ENCODE results near the genes LGALS3 and DLGAP5.

- PRO-cap: bidirectional peak, plus-strand start at chr14:53217919, minus-strand start at chr14:53217814
These were observed 64.4 kb upstream of the DDHD1 start for GRCh38 chr14:53217369-53218118.

GRCh38 chr14:53608392-53608935 lies 348.2 kb downstream of the BMP4 start:
- PRO-cap: no peak

- PRO-cap: no peak
These were observed 33.8 kb upstream of the CDKN3 start for GRCh38 chr14:54362972-54363446.

- PRO-cap: no peak
These were observed 7.7 kb downstream of the SAMD4A start for GRCh38 chr14:54574544-54575015.

- PRO-cap: no peak
These were observed 130.0 kb downstream of the GCH1 start for GRCh38 chr14:54772667-54772948.

DNA sequence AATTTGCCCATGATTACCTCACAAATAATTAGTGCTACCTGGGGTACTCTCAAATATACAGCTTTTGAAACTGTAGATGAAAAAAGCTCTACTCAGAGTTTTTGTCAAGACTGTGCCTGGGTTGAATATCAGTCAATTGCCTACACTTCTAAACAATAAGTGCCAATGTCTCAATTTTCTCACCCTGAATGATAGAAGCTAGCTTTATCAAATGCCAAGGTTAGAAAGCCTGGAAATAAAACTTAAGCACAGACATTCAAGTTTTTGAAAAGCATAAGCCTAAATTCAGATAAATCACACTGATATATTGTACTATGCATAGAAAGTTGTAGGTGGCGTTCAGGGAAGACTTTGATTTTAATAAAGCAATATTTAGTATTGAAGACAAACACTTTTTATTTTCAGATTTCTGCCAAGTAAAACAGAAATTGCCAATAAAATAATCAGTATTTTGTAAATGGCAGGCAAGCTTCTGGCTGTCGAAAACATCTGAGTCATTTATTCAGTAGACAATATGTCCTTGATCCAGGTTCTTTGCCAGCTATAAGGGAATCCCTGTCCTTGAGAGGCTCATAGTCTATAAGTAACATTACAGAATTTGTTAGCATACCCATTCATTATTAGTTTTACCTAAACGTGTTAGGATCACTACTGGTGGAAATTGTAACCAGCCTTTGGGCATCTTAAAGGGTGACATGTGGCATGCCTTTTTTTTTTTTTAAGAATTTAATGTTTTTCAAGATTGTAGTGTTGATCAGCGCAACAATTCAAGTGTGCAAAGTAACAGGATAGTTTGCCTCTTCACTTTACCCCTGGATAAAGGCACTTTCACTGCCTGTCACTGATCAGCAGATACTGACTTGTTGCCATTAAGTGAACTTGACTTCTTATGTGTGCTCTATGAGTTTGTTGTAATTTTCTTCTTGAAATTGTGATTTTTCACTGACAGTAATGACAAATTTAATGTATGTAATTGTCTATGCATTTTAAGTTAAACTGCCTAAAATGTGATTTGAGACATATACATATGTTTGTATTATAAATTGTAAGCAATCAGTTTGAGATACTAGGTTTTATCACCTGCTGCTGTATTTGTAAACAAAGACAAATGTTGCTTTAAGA lies 17.2 kb downstream of the MAPK1IP1L start:
- PRO-cap: no peak

DNA sequence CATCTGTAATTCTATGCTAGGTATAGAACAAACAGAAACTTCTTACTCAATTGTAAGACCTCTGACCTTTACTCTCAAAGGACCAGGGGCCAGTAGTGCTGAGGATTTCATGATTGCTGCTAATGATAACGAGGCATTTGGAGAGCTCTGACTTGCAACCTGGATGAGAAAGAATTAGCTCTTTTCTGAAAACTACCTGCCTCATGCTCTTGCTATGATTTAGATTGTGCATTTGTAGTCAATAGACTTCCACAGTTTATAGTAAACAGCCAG lies 6.9 kb upstream of the LGALS3 start:
- PRO-cap: no peak

- PRO-cap: no peak
These were observed 1.4 kb upstream of the LGALS3 start for GRCh38 chr14:55127726-55127952.

DNA sequence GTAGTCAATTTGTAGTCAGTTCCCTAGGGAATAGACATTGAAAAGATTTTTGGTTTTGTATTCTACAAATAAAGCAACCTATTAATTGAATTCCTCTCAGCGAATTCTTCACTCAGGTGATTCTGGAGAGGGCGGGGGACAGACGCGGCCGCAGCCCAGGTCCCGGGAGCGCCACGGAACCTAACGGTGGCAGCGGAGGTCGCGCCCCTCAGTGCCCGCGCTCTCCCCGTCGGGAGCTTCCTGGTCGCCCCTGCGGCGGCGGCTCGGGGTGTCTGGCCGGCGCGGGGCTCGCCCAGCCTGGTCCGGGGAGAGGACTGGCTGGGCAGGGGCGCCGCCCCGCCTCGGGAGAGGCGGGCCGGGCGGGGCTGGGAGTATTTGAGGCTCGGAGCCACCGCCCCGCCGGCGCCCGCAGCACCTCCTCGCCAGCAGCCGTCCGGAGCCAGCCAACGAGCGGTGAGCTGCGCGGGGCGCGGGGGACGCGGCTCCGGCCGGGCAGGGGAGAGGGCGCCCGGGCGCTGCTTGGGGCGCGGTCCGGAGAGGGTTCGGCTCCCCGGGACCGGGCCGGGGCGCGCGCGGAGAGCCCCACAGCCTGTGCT lies at the start of gene LGALS3:
Gene LGALS3, plus strand, starts transcription at position 405 of the 596 bp plus-strand sequence.
- PRO-cap: unidirectional peak, plus-strand start at position 119 of the sequence; unidirectional peak, plus-strand start at position 183 of the sequence; bidirectional peak, plus-strand start at position 442 of the sequence, minus-strand start at position 265 of the sequence

- PRO-cap: bidirectional peak, plus-strand start at chr14:55191768, minus-strand start at chr14:55191590
These were observed at the start of gene DLGAP5 for GRCh38 chr14:55190849-55192156. Gene DLGAP5, minus strand, starts transcription at chr14:55191585.

DNA sequence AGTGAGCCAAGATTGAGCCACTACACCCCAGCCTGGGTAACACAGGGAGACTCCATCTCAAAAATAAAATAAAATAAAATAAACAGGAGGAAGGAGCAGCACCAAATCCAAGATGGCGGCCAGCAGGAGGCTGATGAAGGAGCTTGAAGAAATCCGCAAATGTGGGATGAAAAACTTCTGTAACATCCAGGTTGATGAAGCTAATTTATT lies 37.6 kb upstream of the DLGAP5 start:
- PRO-cap: no peak

DNA sequence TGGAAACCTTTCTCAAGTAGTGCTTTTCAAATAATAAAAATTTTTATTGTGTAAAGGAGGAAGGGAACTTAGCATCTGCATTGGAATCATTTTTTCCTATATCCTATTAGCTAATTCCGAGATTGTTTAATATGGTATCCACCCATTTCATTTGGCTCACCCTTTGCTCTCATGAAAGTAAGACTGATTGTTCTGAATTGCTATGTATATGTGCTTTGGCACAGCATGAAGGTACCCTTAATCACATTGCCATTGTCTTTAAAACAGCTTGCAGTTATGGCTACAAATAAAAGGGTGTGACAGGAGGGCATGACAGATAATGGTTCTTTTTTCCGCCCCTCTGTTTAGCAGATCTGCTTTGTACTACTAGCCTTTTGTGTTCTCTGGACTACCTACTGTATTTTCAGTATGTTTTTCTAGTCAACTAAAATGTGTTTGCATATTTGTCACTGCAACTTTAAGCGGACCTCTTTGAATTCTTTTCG lies 35.7 kb downstream of the FBXO34 start:
- PRO-cap: no peak

- PRO-cap: no peak
These were observed 62.7 kb downstream of the FBXO34 start for GRCh38 chr14:55333577-55334569.

DNA sequence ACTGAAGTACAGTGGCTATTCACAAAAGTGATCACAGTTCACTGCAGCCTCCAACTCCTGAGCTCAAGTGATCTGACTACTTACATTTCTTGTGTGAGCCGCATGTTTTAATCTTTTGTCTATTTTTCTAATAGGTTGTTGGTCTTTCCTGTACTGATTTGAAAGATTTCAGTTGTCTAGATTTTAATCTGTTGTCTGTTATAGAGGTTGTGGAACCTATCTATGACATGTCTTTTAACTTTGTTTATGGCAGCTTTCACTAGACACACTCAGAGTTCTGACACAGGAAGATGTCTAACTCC lies 37.4 kb downstream of the ATG14 start:
- PRO-cap: no peak

DNA sequence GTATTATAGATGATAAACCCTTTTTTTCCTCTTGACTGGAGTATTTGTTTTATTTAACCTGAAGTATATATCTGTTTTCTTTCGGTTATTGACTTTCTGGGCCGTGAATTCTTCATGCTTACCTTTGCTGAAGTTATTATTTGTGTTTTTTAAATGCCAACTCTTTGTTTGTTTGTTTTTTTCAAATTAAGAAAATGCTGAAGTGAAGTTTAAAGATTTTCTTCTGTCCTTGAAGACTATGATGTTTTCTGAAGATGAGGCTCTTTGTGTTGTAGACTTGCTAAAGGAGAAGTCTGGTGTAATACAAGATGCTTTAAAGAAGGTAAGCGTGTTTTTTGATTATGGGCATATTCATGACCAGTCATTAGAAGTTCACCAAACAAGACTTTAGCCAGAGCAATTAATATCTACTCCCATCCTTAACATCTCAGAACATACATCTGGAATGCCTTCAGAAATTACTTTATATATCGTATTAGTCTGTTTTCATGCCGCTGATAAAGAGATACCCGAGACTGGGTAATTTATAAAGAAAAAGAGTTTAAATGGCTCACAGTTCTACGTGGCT lies 39.1 kb downstream of the KTN1 start:
- PRO-cap: no peak

DNA sequence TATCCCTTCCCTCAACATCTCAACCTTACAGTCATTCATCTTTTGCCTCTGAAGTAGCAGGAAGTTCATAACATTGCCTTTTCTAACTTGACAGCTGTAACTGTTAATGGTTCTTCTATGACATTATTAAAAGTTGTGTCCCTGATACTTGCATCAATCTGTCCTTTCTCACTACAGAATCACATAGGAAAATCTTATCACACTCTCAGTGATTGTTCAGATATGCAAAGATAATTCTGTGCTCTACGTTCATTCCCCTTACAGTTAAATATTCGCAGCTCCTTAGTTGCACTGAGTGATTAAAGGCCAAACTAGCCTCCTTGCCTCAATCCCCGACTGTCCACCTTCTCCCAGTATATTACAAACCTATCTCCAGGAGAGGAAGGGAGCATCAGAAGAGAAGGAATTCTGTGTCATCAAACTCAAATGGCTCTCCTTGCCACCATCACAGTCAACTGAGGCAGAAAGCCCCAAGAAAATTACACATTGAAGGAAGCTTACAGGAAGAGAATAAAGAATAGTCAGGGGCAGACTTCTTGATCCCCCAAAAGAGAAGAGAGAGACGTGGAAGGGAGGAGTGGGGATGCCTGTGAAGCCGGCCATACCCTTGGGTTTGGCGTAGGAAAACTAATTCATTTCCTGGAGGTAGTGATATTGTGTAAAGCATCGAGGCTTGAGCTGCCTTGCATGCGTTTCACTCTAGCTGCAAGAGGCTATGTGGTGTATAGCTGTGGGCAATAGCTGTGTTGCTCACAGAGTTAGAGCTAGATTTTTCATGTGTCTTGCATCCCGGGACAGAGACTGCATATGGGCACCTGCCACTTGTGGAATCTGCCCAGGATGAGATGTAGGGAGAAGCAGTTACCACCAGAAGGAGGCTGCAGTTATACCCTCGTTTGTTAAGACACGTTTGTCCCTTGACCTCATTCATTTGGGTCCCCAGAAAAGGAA lies 106.4 kb downstream of the KTN1 start:
- PRO-cap: no peak

GRCh38 chr14:55697856-55698327 lies 117.9 kb downstream of the KTN1 start:
- PRO-cap: no peak

DNA sequence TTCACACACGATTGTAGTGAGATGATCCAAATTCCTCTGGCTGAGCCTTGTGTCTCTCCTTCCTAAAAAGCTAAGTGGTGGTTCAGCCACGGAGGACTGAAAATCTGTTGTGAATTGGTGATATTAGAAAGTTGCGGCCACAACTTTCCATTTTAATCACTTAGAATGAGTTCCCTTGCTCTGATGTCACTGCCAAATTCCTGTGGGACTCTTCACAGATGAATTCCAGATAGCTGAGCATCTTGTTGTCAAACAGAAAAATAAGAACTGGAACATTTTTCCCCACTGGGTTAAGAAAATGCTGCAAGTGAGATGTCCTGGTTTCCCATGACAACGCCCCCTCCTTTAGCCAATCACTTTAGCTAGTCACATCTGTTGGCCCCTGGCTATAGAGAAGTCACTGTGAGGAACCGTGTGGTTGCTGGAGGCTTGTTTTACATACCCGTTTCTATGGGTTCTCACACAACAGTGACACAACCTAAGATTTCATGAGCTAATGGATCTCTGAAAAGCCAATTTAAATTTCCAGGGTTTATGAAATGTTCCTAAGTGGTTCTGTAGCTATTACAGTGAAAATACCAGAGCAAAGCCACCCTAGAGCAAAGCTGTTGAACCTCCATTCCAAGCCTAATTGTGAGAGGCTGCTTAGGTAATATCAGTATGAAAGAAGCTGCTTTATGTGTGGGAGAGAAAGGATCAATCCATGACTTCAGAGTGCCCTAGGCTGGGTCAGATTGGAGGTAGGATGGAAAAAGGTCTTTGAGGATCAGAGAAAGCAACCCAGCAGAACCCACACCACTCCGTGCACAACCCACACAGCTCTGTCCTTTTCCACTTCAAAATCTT lies 136.0 kb downstream of the KTN1 start:
- PRO-cap: no peak

DNA sequence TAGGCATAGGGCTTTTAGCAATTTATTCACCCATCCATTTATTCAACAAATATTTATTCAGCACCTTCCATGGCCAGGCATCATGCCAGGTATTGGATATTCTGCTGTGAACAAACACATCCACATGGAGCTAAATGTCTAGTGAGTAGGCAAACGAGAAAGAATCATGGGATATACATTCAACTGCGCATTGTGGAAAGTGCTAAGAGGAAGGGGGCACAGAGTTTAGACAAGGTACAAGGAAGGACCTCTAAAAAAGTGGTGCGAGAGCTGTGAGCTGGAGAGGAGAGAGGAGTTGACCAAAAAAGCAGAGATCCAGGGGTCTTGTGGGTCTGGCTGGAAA lies 63.7 kb downstream of the PELI2 start:
- PRO-cap: no peak

DNA sequence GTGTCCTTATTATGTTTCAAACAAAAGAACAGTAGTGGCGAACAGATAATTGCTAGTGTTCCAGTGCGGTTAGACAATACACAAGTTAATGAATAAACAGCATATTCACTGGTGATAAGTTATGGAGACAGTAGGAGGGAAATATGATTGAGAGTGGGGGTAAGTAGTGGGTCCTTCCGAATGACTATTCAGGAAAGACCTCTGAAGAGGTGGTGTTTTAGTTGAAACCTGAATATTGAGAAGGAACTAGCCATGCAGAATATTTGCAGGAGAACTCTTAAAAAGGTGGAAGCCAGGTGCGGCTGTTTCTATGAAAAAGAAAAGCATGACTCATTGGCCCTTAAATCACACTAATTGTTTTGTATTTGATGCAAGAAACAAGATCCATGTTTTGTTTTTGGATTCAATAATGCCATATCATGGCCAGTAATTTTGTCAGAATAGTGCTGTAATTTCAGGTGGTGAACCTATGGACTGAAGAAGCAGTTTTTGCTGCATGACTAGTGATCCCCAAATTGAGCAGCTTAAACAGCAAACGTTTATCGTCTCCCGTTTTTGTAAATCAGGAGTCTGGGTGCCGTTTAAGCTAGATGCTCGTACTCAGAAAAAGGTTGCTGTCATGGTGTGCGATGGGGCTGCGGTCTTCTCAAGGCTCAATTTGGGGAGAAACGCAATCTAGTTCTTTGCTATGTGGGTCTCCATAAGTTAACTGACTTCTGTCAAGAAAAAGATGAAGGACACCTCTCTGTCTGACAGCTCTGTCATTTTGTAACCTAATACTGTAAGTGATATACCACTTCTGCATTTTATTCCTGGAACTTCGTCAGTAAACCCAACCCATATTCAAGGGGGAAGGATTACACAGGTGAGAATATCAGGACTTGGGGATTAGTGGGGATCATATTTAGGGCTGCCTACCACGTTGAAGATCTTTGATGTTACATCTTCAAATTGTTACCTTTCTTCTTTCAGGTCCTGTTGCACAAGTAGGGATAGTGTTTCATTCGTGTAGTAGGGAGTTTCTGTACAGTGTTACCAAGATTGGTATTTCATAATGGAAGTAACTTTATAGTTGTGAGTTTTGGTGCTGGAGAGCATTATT lies 1.2 kb downstream of the TMEM260 start:
- PRO-cap: no peak